ENCODE measurements around a stretch of chr3.

DNA sequence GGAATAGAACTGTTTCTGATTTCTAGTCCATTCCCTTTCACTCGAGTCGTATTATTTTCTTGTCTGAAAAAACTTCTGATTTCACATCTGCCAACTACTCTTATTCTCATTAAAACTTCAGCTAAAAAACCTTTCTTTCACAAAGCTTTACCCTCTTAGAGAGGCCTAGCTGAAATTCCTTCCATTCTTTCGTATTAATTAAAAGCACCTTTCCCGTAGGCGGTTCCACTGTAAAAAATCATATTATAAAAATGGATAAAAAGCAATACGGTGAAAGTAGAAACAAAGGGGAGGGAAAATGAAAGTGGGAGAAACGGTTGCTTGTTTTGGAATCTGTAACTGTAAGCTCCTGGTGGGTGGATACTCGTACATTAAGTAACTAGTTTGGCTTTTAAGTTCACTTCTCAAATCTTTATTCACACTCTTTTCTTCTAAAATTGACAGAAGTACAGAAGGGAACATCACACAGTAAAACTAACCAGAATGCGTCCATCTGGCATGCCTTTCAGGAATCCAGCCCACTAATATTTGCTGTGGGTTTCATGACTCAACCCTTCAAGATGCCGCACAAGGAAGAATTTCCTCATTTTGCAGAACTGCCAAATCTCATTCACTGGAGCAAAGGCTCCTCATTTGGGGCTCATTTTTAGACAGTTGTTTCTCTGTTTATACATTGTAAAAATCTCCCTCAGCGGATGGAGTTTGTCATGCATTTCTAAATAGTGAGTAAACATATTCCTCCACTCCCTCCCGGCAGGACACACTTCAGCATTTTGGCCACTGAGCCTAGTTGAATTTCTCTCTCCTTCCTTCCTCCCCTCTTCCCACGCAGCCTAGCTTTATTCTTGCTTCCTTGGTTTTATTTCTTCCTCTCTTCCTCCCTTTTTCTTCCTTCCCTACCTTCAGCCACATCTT, 419.6 kb upstream of the NAALADL2 start:
- PRO-cap = no peak

DNA sequence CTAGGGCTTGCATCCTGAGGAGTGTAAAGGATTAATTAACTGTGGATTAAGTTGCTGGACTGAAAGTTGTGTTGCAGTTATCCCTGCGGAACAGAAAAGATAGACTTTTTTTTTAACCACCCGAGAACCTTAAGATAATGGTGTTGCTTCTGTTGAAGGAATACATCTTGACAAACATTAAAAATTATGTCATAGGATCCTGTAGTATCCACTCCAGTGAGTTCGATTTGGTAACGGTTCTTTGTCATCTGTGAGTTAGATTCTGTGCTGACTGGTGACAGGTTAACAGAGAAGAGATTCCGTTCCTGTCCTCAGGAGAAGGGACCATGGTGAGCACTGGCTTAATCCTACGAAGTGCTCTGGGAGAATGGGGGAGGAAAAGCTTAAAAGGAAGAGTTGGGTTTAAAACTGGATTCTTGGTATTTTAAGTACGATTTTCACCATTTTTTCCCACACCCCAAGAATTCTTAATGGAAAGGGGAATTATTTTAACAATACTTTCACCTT, 417.2 kb upstream of the NAALADL2 start:
- PRO-cap = bidirectional peak, plus-strand start at position 356 of the sequence, minus-strand start at position 332 of the sequence

DNA sequence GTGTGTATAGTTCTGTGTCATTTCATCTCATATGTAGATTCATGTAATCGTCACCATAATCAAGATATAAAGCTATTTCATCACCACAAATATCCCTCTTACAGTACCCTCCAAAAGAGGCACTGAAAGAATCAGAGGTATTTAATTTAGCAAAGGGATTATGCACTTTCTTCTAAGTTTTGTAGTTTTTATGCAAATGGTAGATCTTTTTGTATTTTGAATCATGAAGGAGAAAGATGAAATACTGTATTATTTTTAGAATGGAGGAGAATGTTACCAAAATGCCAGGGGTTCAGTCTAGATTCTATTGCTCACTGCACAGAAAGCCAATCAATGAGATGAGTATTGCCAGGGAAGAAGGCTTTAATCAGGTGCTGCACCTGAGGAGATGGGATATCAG, 410.9 kb upstream of the NAALADL2 start:
- PRO-cap = no peak

GRCh38 chr3:175119365-175119679, 260.2 kb downstream of the NAALADL2 start:
- PRO-cap = no peak

GRCh38 chr3:176326618-176327488, 870.4 kb downstream of the TBL1XR1 start:
- PRO-cap = no peak

DNA sequence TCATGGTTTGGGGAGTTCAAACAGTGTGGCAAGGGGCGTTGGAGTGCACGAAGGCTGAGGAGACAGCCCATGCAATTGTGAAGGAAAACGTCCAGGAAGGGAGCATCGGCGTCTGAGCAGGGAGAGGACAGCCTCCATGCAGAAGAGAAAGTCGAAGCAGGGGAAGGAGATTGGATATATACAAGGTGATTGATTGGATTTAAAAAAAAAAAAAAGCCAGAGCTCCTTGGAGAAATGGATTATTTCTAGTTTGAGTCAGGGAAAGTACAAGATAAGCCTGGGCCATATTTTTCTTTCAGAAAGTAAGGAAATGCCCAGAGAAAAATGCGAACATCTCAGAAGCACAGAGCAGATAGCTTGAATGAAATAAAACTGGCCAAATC, 836.8 kb downstream of the TBL1XR1 start:
- PRO-cap = no peak

DNA sequence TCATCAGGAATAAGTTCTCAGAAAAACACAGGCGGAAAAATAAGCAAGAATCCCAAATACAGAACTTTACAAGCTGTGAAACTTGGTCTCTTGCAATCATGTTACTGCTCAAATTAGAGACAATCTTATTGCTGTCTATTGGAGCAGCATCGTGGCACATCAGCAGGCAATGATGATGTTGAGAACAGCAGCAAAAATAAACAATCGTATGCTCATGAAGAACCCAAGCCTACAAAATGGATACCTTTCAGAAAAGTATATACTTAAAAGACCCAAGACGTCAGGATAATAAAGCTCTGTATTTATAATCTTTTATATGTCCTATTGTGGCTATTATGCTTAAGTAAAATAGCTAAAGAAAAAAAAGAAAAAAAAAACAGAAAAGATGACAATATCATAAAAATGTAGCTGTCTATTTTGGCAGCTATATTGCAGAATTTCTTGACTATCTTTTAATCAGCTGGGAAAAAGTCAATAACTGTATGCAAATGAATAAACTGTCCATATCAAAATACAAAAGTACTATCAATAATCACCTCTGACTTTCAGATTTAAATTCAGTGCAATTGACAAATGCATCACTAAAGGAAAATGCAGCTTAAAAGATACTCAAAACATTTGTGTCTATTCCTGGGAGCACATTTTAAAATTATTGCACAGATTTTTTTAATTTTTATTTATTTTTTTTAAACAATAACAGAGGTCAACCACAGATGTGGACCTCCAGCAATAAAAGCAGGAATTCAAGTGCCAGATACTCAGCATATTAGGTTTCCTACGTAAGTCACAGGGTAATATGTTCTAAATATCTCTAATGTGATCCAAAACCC, 174.4 kb downstream of the TBL1XR1 start:
- PRO-cap = no peak

- PRO-cap = no peak
Observed at GRCh38 chr3:177053528-177054024, 143.7 kb downstream of the TBL1XR1 start.

DNA sequence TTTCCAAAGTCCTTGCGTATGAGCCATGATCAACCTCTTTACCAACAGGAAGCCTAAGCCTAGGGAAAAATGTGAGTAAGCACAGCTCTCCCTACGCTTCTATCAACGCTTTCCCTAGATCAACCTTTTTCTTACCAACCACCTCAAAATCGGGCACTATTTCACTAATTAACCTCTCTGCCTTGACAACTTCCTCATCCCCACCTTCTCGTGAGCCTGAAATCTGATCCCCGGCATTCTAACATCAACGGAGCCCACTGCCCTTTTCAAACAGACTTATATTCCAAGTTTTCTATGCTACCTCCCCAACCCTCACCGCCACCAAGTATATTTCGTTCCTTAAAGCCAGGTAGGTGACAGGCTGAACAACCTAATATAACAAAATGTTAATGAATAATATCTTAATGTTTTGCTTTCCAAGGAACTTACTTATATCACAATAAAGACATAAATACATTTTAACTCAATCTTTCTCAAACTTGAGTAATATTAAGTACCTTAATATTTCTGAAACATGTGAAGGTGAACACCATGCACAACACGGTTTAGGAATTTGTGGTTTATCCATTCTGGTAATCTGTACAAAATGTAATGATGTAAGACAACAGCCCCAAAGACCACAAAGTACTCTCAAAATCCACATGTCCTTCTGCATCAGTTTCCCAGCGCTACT, 122.8 kb downstream of the TBL1XR1 start:
- PRO-cap = no peak

GRCh38 chr3:177145347-177146150, 51.7 kb downstream of the TBL1XR1 start:
- PRO-cap = no peak

DNA sequence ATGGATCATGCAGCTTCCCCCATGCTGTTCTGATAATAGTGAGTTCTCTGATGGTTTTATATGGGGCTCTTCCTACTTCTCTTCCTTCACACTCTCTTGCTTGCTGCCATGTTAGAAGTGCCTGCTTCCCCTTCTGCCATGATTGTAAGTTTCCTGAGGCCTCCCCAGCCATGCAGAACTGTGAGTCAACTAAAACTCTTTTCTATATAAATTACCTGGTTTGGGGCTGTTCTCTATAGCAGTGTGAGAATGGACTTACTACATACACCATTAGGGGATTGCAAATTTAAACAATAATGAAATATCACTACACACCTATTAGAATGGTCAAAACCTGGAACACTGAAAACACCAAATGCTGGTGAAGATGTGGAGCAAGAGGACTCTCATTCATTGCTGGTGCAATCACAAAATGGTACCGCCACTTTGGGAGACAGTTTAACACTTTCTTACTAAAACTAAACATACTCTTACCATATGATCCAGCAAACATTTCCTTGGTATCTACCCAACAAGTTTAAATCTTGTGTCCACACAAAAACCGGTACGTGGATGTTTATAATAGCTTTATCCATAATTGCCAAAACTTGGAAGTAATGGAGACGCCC, 30.7 kb downstream of the TBL1XR1 start:
- PRO-cap = no peak

DNA sequence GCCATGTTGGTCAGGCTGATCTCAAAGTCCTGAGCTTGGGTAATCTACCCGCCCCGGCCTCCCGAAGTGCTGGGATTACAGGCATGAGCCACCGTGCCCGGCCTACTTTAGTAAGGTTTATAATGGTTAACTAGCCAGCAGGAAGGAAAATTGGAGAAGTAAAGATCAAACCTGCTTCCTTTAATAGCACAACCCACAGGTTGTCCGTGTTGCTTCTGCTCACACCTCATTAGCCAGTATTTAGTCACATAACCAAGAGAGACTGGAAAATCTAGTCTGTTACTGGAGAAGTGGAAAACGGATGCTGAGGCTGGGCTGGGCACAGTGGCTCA, 51.9 kb upstream of the TBL1XR1 start:
- PRO-cap = no peak

GRCh38 chr3:177284369-177284844, 87.1 kb upstream of the TBL1XR1 start:
- PRO-cap = no peak

- PRO-cap = no peak
Observed at GRCh38 chr3:177325196-177325676, 128.0 kb upstream of the TBL1XR1 start.

- PRO-cap = bidirectional peak, plus-strand start at chr3:177360163, minus-strand start at chr3:177359905
Observed at GRCh38 chr3:177359393-177360287, 162.4 kb upstream of the TBL1XR1 start.

DNA sequence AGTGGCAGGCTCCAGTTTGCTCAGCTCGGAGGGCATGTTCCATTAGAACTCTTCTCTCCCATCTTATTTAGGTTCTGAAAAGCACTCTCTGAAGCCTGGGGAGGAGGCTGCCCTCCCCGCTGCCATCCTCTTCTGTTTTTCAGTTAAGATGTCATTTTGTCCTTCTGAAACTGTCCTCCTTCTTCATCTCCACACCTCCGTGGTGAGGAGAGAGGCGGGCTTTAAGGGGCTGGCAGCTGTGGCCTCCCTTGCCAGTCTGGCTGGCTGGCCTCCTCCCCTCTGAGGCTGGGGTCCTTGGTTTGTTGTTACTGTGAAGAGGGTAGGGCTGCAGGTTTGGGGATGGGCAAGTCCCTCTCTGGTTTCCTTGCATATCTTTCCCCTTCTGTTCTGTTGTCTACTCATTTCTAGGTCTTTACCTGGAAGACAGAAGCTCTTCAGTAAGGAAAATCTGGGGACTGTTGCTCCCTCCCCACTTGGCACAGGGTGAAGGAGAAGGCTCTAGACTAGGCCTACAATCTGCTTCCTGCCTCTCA, 226.2 kb upstream of the TBL1XR1 start:
- PRO-cap = no peak

- PRO-cap = no peak
Observed at GRCh38 chr3:177464380-177464582, 267.0 kb upstream of the TBL1XR1 start.

DNA sequence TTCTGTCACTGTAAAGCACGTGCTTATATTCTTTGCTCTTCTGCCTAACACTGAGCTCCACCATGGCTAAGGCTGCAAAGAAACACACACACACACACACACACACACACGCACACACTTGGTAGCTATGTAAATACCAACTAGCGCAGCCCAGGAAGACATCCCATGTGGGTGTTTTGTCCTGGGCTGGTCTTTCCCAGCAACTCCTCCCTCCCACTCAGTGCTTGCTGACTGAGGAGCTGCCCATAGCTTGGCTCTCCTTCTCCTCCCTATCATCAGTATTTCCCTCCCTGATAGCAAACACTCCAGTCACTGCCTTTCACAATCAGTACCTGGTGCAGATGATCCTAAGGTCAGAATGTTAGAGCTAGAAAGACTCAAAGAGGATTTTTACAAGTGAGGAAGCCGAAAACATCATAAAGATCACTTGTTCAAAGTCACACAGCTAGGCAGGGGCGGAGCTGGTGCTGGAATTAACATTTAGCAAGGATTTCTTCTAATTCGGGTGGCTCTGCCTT, 377.0 kb upstream of the TBL1XR1 start:
- PRO-cap = no peak

- PRO-cap = no peak
Observed at GRCh38 chr3:177781626-177782105, 584.4 kb upstream of the TBL1XR1 start.

GRCh38 chr3:178707808-178708119, 171.5 kb downstream of the KCNMB2 start:
- PRO-cap = no peak

Data from ReNcell CX (cell line).